Sciatic nerve (tissue), 1 donor: ENCODE measurements around the genes CD63 and RPS26.

DNA sequence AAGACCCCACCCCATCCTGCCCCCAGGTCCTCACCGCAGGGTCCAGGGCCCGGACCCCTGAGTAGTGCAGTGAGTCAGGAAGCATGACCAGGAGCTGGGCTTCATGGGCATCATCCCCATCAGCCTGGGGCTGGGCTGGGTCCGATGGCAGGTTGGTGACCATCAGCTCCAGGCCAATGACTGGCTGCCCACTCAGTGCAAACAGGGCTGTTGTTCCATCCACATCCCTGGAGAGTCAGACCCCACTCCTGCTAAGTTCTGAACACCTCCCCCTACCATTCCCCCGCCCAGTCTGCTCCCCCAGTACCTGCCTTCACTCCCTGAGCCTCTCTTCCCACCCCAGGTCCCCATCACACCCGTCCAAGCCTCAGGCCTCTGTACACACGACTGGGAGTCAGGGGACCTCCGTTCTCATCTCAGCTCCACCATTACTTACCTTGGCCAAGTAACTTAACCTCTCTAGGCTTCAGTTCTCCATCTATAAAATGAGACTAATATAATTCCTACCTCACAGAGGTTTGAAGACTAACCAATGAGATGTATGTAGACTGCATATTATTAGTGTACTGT is 12.9 kb downstream of the ITGA7 start:
- PRO-cap: no peak

- PRO-cap: no peak
These were observed 3.6 kb downstream of the ITGA7 start for GRCh38 chr12:55703757-55704772.

DNA sequence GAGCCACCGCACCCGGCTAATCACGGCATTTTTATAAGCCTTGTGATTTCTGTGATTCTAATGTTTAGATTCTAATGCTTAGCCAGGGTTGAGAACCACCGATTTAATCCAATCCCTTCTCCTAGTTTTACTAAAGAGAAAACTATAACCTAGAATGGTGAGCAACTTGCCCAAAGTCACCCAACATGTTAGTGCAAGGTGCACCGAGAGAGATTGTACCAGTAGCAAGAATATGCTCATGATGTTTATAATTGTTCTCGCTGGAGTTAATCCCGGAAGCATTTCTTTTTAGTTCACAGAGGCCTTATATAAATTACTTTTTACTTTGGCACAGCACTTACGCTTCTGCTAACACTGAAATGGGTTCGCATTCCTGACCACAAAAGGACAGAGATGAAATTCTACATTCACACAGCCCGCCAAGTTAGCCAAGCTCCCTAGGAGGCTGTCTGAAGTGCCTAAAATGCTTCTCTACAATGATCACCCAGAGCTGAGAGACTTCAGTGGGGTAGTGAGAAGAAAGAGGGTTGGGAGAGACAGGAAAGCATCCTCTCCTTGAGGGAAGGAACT is 620 bp upstream of the BLOC1S1 start:
- PRO-cap: no peak

GRCh38 chr12:55725020-55726441 is 3.3 kb downstream of the CD63 start:
- PRO-cap: no peak

- PRO-cap: bidirectional peak, plus-strand start at chr12:55729228, minus-strand start at chr12:55729009; bidirectional peak, plus-strand start at chr12:55729331, minus-strand start at chr12:55729340; bidirectional peak, plus-strand start at chr12:55729803, minus-strand start at chr12:55729673
These were observed at the start of gene CD63 for GRCh38 chr12:55728908-55729974. TSS of gene CD63 (minus strand) at chr12:55729009.

GRCh38 chr12:55925722-55926197 is 1.9 kb downstream of the PYM1 start:
- PRO-cap: no peak

GRCh38 chr12:55934038-55934356 is 3.0 kb downstream of the DGKA start:
- PRO-cap: no peak

- PRO-cap: no peak
These were observed 13.2 kb downstream of the DGKA start for GRCh38 chr12:55944089-55944595.

GRCh38 chr12:55971515-55972711 is 2.0 kb upstream of the RAB5B start:
- PRO-cap: unidirectional peak, plus-strand start at chr12:55972372

- PRO-cap: no peak
These were observed 2.5 kb downstream of the SUOX start for GRCh38 chr12:55999626-55999927.

- PRO-cap: bidirectional peak, plus-strand start at chr12:56042146, minus-strand start at chr12:56041843; unidirectional peak, minus-strand start at chr12:56042372
These were observed at the start of gene RPS26 for GRCh38 chr12:56041699-56042776. TSS of gene RPS26 (plus strand) at chr12:56041918.

DNA sequence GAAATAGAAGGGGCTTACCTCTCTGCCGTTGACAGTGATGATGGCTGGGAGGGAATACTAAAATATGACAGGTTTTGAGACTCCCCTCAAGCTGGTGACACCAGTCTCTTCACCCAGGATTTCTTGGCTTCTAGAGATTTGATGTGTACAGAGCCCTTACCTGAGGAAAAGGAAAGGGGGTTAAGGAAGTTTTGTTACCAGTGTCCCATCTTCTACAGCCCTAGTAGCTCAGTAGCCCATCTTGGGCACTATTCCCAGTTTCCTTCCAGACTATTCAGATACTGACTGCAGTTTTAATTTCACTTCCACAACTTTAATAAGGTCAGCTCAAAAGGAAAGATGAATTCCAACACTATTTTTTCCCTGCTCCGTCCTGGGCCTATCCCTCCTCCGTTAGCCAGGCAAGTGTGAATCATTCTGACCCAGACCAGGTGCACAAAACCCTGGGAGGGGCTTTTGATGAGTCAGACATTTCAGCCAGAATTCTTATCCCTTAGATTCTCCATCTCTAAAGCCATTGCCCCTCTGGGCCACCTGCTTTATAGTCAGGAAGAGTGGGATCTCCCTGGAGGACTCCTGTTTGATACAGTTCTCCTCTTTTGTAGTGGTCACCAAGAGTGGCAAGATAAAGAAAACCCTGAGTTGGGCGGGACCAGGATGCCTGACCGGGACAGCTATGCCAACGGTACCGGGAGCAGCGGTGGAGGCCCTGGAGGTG is 2.0 kb downstream of the ZC3H10 start:
- PRO-cap: no peak

DNA sequence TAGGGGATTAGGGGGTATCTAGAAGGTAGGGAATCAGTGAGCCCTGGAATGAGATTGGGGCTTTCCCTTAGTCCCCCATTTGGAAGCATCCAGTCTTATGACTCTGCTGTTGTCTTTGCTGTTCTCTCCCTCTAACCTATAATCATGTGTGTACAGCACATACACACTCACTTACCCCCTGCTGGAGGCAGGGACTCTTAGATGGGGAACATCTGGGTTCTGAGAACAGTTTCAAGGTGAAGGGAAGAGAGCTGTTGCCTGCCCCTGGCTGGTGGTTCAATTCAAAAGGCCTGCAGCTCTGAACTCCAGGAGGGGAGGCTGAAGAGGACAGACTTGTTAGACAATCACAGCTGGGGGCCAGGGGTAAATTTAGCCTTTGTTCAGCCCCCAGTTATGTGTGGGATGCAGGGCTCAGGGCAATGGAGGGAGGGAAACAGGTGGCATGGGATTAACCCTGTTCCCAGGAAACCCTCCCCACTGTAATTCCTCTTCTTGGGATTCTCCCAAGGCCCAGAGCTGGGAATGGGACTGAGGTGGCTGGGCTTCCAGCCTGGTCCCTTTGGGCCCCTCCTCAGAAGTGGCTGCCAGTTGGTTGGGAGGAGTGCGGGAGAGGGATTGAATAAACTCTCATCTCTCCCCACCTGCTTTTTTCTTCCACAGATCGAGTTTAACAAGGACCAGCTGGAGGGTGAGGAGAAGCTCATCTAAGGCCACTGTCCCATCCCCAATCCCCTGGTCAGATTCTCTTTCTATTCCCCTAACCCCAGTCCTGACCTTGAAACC is 2.0 kb downstream of the MYL6B start:
- PRO-cap: no peak

DNA sequence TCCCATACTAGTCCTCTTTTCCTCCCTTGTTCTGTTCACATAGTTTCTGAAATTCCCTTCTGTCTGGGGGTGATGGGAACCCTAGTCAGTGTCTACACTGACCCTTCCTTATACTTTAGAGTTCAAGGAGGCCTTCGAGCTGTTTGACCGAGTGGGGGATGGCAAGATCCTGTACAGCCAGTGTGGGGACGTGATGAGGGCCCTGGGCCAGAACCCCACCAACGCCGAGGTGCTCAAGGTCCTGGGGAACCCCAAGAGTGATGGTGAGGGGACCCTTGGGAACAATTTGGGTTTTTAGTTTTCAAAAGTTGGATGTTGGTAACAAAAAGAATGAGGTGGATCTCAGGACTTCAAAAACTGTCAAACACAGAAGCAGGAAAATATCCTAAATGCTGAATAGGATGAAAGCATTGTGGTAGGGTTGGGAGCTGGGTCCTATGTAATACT is 2.6 kb downstream of the MYL6B start:
- PRO-cap: no peak

- PRO-cap: no peak
These were observed 8.3 kb downstream of the SMARCC2 start for GRCh38 chr12:56180762-56181543.

DNA sequence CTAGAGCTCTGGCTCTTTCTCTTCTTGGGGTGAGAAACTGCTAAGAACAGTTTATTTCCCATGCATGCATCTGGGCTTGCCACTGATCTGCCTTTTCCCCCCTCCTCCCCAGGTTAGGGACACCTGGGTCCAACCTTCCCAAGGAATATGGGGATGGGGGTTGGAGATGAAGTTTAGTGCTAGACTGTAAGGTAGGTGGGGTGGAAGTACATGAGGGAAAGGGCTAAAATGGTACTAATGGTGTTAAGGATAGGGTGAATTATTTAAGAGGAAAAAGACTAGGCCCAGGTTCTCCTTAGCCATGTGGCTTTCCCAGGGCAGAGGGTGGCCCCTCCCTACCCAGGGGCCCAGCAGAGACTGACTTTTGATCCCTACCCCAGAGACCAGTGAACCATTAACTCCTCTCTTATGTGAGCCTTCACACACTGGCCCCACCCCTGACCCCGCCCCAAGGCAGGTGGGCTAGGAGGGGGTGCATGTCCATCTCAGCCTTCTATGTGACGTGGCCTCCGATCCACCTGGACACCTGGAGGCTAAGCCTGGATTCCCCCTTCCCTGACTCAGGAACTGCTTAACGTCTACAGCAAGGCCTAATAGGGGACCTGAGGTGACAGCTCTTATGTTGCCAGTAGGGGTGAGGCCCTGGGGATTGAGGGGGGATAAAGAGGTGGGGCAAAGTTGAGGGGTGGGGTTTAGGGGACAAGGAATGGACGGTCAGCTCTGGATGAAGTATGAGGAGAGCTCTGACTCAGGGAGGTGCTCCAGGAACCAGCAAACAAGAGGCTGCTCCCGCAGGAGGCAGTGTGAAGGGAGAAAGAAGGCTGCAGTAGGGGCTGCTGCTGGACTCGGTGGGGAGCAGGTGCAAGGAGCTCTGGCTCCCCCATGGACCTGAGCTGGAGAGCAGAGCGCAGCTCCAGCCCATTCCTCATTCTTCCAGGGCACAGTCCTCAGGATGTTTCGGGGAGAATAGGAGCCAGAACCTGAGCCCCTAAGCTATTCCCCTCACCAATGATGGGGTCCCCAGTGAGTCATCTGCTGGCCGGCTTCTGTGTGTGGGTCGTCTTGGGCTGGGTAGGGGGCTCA is 757 bp downstream of the SLC39A5 start:
- PRO-cap: no peak

DNA sequence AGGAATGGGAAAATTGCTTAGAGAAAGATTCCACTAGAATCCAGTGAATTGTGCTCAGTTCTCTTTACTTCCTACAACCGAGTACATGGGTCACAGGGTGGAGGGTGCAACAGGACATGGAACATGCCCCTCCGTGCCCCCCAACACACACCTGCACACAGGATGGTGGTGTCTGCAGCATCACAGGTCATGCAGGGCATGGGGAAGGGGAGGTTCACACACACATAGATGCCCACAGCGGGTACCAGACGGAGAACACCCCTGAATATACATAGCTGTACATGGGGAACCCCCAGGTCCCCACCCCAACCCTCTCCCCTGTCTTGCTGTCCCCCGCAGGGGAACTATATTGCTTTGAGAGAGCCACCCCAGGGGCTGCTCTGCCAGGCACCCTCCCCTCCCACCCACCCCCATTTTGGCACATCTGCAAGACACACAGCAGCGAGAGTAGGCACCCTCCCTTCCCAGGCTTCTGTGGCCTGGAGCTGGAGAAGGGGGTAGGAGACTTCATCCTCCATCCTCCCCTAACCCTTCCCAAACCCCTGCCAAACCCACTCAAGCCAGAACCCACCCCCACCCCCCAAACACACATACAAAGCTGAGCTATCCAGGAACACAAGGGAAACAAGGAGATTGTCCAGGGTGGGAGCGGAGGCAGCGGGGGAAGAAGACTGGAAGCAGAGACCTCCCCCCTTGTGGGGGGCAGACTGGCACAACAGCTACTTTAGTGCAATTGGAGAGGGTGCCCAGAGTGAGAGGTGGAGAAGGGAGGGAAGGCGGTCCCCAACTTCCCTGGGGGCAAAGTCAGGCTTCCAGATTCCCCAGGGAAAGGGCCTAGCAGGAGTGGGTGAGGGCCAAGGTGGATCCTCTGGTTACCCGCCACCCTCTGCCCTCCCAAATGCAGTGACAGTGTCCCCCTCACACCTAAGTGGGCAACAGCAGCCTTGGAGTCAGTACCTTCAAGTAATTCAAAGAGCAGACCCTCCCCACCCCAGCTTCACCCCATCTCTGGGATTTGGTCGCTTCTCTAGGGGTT is 8.6 kb downstream of the SLC39A5 start:
- PRO-cap: no peak

- PRO-cap: no peak
These were observed 919 bp downstream of the CS start for GRCh38 chr12:56299070-56299752.

GRCh38 chr12:56354433-56355057 is 5.4 kb downstream of the STAT2 start:
- PRO-cap: no peak

DNA sequence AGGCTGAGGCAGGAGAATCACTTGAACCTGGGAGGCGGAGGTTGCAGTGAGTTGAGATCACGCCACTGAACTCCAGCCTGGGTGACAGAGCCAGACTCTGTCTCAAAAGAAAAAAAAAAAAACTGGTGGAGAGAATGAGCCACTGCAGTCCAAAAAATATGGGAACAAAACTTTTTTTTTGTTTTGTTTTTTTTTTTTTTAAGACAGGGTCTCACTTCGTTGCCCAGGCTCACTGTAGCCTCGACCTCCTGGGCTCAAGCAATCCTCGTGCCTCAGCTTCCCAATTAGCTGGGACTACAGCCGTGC is 3.7 kb upstream of the SPRYD4 start:
- PRO-cap: no peak